Neural cell (in vitro differentiated cells): Measurements from ENCODE around the gene CTSS.

- RAMPAGE, long total RNA, result start-site peak on the minus strand at chr1:150579138-150579243, 1,651 and 2,052 reads in 2 replicates
Observed at GRCh38 chr1:150579124-150579462, 317 bp downstream of the MCL1 start.

GRCh38 chr1:150595911-150596768 is 16.7 kb upstream of the MCL1 start:
- RAMPAGE, long total RNA, result no peak

GRCh38 chr1:150619143-150620498 is 9.8 kb downstream of the ENSA start:
- RAMPAGE, long total RNA, result no peak

GRCh38 chr1:150635016-150635759 is 5.8 kb upstream of the ENSA start:
- RAMPAGE, long total RNA, result no peak

DNA sequence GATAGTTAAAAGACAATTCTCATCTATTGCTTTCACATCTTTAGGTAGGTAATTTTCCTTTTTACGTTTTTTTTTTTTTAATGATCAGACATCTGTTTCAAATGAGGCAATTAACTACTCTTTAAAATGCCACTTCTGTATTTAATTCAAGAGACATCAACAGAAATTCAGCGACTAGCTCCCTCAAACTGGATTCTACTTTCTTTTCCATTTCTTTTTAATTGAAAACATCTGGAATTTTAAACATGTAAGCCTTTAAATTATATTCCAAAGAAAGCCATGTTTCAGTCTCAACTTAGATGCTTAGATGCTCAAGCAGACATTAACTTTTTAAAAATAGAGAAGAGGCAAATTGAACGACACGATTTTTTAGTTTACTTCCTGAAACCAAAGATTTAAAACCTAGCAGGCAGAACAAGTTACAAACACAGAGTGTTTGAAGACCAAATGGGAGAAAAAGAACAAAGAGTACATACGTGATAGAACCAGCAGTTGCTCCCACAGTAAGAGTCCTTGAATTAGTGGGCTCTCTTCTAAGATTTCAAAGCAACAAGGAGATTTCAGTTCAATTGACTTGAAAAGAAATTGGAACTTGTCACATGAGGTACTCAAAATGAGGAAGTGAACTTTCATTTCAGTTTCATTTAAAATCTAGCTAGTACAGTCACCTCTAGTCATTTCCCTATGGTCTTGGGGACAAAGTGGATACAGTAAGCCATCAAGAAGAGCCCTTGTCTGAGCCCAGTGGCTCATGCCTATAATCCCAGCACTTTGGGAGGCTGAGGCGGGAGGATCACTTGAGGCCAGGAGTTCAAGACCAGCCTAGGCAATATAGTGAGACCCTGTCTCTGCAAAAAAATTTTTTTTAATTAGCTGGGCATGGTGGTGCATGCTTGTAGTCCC is at the start of gene CTSS:
Gene CTSS (minus strand): TSS at position 557 of the 903 bp plus-strand sequence.
- RAMPAGE, long total RNA, result no peak

- RAMPAGE, long total RNA, result no peak
Observed at GRCh38 chr1:150925029-150925542, 1.1 kb upstream of the SETDB1 start.

DNA sequence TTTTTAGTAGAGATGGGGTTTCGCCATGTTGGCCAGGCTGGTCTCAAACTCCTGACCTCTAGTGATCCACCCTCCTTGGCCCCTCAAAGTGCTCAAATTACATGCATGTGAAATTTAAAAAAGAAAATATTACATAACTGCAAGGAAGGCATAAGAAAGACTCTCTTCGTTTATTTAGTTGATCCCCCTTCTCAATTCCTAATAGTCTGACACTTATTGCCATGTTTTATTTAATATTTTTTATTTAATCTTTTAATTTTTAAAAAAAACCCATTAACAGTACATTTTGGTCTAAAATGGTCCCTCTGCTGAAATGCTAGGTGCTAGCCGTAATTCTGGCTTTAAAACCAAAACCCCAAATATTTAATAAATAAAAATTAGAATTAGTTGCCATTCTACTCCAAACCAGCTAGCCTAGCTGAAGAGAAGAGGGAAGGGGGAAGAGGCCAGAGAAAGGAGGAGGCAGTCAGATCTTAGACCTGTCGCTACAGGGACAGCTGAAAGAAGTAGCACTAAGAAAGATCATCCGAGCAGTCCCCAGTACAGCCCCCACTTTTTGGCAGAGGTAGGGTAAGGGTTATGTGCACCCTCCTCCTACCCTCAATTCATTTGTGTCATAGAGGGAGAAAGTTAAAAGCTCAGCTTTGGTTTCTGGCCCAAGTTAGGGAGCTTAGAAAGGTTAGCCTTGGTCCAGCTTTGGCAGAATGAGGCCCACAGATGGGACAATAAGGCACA is 9.4 kb downstream of the CERS2 start:
- RAMPAGE, long total RNA, result no peak

GRCh38 chr1:150965770-150966927 is 8.5 kb downstream of the CERS2 start:
- RAMPAGE, long total RNA, result no peak

DNA sequence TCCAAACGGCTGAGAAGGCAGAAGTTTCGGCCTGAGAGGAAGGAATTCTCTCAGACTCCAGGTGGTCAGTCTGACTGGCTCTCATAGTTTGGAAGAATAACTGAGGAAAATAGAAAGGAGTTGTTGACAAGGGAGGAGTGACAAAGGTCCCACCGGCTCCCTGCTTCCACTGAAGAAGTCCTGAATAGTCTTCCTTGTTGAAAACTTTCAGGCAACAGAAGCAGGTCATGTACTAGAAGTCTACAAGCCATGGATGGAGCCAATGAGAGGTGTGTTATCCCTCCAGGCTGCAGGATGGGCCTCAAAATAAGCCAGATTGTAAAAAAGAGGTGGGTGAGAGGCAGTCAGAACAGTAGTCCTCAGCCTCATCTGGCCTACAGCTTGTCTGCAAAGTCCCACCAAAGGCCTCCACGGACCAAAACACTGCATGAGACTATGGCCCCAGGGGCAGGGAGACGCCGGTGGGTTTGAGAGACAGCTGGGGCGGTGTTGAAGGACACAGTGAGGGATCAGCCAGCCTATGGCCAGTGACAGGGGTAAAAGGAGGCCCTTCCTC is 1.7 kb downstream of the CERS2 start:
- RAMPAGE, long total RNA, result no peak

GRCh38 chr1:151049775-151050278 is 2.3 kb downstream of the C1orf56 start:
- RAMPAGE, long total RNA, result no peak

GRCh38 chr1:151051046-151052333 is 3.9 kb downstream of the C1orf56 start:
- RAMPAGE, long total RNA, result no peak

DNA sequence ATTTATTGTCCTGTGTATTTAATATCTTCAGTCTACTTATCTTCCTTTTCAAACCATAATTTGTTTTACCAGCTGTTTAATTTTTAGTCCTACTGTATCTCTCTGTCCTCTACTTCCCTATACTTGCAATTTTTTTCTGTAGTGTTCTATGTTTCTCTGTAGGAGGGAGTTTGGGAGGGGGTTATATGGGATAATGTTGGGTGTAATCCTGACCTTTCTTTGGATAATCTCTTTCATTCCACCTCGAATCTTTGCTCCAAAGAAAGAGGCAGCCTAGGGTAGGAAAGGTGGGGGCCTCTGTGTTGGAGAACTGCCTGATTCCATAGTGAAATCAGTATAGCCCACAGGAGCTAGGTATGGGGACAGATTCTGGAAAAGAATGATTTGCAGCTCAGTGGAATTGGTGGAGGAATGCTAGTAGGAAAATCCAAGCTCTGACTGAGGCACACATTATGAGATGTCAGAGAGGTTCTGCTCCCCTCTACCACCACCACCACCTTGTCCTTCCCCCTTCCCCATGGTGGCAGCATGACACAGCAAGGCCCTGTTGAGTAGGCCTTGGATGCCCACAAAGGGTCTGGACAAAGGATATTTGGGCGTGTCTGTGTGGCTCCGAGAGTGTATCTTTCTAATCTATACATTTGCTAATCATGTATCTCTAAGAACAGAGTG is 739 bp downstream of the MLLT11 start:
- RAMPAGE, long total RNA, result no peak

- RAMPAGE, long total RNA, result no peak
Observed at GRCh38 chr1:151071651-151072001, 1.1 kb downstream of the GABPB2 start.

- RAMPAGE, long total RNA, result no peak
Observed at GRCh38 chr1:151168929-151169147, 2.9 kb downstream of the SCNM1 start.

DNA sequence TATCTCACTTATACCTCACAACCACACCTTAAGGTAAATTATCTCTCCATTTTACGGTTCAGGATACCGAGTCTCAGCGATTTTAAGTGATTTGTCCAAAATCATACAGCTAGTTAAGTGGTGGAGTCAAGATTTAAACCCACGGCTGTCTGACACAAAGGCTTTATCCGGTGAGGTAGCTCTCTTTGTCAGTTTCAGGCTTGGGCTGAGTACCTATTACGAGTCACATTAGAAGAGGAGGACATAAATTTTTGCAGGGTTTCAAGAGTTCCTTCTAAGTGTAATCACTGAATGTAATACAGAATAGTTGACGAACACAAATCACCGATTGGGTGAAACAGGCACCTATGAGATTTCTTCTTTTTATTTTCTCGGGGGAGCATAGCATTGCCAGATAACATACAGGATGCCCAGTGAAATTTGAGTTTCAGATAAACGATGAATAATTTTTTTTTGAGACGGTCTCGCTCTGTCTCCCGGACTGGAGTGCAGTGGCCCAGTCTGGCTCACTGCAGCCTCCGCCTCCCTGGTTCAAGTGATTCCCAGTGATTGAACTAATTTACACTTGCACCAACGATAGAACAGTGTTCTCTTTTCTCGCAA is 857 bp downstream of the PSMD4 start:
- RAMPAGE, long total RNA, result no peak

GRCh38 chr1:151289235-151290346 is 7.5 kb downstream of the ZNF687 start:
- RAMPAGE, long total RNA, result no peak

- RAMPAGE, long total RNA, result no peak
Observed at GRCh38 chr1:151309869-151310425, 17.3 kb downstream of the PI4KB start.

- RAMPAGE, long total RNA, result no peak
Observed at GRCh38 chr1:151342352-151342970, 4.6 kb downstream of the RFX5 start.

DNA sequence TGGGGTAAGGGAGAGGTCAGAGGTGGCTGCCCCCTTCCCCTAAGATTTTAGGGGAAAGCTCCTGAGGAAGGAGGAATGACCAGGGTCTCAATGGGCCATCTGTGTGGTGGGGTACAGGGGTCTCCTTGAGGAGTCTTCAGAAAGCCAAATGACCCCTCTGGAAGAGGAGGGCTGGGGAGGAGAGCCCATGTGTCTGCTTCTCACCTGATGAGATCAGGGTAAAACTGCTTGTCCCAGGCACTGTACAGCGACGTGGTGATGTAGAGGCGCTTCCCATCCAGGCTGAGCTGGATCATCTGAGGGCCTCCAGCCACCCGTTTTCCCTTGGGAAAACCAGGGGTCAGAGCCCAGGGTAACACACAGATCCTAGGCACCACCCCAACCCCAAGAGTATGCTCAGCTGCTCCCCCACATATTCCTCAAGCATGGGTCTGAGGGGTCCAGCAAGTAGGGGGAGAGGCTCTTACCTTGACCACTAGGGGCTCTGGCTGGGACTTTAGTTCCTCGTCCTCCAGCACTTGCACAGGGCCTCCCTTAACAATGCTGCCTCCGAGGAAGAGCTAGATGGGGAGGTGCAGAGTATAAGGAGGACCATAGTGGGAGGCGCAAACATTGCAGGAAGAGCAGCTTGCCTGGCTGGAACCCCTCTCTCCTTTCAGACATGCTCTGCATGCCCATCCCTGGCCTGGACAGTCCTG is 7.6 kb downstream of the SELENBP1 start:
- RAMPAGE, long total RNA, result no peak

GRCh38 chr1:151425197-151425604 is 25.8 kb downstream of the PSMB4 start:
- RAMPAGE, long total RNA, result no peak